Urinary bladder (tissue), 3 donors: ENCODE measurements around a stretch of chr4.

- PRO-cap: no peak
- RAMPAGE, long total RNA: no peak
Measured at GRCh38 chr4:185795293-185795691, 16.7 kb downstream of the SORBS2 start.

GRCh38 chr4:185863738-185864297 is 51.8 kb upstream of the SORBS2 start:
- PRO-cap: no peak
- RAMPAGE, long total RNA: no peak

- PRO-cap: bidirectional peak, plus-strand start at chr4:185965920, minus-strand start at chr4:185965844
- RAMPAGE, long total RNA: no peak
Measured at GRCh38 chr4:185965341-185966185, 103.4 kb upstream of the TLR3 start.

DNA sequence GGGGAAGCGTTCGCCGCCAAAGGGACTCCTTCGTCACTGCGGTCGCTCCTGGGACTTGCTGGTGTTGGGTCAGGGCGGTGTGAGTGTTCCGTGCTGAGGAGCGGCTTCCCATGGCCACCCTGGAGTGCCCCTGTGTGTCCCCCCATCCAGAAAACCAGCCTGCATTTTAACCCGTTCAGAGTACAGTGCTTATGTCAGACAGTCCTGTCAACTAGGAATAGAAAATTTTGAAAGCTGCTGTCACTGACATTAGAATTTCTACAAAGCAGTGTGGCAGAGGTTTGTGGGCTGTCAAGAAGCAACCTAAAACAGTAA is 46.1 kb upstream of the CYP4V2 start:
- PRO-cap: bidirectional peak, plus-strand start at position 82 of the sequence, minus-strand start outside the sequence
- RAMPAGE, long total RNA: no peak

- PRO-cap: no peak
- RAMPAGE, long total RNA: no peak
Measured at GRCh38 chr4:186160982-186161625, 30.3 kb upstream of the CYP4V2 start.

- PRO-cap: no peak
- RAMPAGE, long total RNA: no peak
Measured at GRCh38 chr4:186190886-186191127, 560 bp upstream of the CYP4V2 start.

DNA sequence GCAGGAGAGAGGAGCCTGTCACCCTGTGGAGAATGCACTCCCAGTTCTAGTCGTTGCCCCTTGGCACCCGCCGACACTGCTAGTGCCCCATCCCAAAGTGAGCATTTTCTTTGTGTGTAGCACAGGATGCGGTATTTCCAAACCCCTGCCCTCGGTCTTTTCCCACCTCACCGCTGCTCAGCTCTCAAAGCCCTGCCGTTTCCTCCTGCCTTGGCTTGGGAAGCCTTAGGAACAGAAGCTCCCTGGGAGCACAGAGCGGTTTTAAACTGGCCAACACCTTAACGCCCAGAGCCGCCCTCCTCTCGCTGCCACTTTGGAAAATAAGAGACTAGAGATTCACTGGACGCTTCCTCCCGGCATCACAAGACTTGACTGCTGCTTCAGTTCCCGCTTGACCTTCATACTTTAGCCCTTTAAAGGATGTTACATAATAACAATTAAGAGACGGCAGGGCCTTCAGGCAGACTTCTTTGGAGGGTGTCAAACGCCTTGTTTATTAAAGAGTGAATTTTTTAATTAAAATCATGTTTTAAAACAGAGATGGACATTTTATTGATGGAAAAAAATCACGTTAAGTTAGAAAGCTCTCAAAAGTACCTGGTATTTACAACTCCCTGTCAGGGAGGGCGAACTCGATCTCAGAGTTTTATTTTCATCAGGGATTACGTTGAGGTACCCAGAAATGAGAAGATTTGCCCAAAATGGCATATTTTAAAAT is 924 bp downstream of the CYP4V2 start:
- PRO-cap: bidirectional peak, plus-strand start at position 436 of the sequence, minus-strand start at position 315 of the sequence
- RAMPAGE, long total RNA: no peak

DNA sequence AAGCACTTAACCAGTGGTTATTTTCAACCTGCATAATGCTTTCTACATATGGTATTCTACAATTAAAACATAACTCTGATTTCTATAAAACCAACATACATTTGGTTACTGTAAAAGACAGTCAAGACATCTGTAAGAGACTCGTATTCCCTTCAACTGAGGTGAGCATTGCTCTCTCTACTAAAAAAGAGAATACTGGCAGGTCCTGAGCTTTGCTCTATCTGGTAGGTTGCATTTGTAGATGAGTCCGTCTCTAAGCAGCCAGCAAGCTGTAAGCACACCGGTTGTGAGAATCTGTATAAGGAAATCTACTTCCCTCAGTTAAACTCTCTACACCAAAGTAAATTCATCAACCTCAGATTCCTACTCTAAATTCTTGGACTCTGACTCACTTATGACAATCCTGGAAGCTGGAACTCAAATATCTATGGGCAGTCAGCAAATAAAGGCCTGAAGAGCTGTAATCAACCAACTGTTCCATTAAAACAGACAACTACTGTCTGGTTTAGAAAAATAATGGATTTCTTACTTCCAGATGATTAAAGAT is 38.0 kb downstream of the FAT1 start:
- PRO-cap: no peak
- RAMPAGE, long total RNA: no peak

DNA sequence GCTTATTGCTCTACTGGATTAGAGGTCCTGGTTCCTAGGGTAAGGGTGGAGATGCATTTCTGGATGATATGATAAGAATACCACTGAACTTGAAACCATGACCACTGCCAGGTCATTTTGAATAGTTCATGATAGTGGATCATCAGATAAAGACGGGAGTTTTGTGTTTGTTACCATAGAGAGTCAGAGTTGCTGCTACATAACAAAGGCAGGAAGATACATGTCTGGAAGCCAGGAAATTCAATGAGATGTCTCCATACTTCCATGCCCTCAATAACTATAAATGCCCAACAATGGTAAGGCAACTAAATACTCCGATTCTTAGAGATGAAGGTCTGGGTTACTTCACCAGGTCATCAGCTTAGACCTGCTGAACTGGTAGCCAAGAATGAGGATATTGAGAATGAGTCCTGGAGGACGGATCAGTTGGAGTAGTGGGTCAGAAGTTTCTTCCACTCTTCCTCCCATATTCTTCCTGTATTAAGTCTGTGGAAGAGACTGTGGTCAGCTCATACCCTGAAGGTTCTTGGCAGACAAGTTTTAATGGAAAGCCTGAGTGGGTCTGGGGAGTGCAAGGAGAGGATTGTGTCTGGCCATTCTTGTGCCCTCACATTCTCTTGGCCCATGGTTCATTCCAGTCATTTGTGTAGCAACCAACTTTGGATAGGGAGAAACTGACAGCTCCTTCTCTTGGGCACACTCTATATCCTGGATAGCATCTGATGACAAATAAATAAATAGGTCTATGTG is 109.5 kb upstream of the FAT1 start:
- PRO-cap: no peak
- RAMPAGE, long total RNA: no peak

GRCh38 chr4:186903981-186904709 is 180.5 kb upstream of the FAT1 start:
- PRO-cap: no peak
- RAMPAGE, long total RNA: no peak

DNA sequence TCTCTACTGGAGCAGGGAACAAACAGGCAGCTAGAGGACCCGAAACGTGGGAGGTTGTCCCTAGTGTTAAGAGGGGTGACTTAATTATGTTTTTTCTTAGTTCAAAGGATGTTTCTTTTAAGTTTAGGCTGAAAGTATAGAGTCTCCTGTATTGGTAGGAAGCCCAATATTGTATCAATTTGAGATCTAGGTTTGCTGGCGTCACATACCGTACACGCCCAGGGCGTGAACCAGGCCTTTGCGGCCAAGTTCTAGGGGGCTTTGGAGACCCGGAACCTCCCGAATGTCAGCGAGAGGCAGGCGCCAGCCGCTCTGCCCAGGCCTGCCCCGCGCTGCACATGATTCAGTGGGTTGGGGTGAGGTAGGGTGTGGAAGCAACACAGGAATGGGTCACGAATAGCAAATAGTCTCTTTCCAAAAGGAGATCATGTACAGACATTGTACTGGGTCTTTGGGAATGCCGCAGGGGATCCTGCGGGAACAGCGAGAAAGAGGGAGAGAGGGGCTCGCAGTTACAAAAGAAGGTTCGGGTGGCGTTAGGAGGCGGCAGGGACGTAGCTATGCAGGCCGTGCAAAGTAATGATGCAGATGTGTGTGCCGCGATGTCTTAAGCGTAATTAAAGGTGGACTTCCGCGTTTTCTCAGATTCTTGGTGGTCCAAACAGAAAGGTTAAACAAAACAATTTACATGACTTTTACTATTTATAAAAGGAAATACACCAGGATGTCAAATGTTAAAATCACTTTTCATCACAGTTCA is 195.8 kb upstream of the FAT1 start:
- PRO-cap: no peak
- RAMPAGE, long total RNA: no peak

GRCh38 chr4:187307265-187307482 is 583.5 kb upstream of the FAT1 start:
- PRO-cap: no peak
- RAMPAGE, long total RNA: no peak

- PRO-cap: no peak
- RAMPAGE, long total RNA: no peak
Measured at GRCh38 chr4:188956770-188957133, 817.5 kb downstream of the TRIML1 start.

- PRO-cap: no peak
- RAMPAGE, long total RNA: no peak
Measured at GRCh38 chr4:188960198-188960668, 821.0 kb downstream of the TRIML1 start.

DNA sequence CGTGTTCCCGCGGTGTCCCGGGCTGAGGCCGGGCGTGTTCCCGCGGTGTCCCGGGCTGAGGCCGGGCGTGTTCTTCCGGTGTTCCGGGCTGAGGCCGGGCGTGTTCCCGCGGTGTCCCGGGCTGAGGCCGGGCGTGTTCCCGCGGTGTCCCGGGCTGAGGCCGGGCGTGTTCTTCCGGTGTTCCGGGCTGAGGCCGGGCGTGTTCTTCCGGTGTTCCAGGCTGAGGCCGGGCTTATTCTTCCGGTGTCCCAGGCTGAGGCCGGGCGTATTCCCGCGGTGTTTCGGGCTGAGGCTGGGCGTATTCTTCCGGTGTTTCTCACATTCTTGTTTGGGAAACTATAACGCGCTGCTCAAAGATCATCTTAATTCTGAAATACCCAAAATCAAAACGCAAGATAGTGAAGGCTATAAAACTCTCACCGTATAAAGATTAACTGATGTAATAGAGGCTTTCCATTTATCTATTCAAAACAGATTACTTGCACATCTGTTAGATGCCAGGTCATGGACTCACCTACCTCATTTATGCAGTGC is 129.9 kb upstream of the FRG1 start:
- PRO-cap: no peak
- RAMPAGE, long total RNA: no peak